Measurements from ENCODE around the gene CLEC14A.

DNA sequence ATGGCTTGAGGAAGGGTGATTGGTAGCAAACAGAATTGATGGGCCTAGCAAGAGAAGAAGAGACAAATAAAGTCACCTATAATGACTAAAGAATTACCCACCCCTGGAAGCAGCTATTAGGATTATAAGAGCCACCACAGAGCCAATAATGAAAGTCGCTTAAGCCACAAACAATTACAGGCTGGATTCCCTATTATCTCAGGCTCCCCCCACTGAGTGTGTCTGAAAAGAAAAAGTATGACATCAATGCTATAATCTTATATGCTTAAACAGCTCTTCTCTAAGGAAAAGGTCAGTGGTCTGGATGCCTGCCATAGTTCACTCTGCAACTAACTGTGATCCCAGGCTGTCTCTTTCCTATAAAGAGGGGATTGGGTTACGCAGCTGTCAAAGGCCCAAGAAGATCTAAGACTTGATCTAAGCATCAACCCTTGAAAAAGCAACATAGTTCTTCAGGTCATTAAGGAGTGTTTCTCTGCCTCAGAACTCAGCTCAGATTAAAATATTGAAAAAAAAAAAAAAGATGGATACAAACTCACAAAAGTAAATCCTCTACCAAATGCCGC is 18.0 kb downstream of the EGLN3 start:
- PRO-cap: no peak

GRCh38 chr14:33951320-33951547 is 360 bp upstream of the EGLN3 start:
- PRO-cap: no peak

- PRO-cap: no peak
These were observed 18.8 kb downstream of the EAPP start for GRCh38 chr14:34520594-34521154.

- PRO-cap: unidirectional peak, plus-strand start at chr14:34619733
These were observed 10.1 kb downstream of the SNX6 start for GRCh38 chr14:34619490-34620548.

DNA sequence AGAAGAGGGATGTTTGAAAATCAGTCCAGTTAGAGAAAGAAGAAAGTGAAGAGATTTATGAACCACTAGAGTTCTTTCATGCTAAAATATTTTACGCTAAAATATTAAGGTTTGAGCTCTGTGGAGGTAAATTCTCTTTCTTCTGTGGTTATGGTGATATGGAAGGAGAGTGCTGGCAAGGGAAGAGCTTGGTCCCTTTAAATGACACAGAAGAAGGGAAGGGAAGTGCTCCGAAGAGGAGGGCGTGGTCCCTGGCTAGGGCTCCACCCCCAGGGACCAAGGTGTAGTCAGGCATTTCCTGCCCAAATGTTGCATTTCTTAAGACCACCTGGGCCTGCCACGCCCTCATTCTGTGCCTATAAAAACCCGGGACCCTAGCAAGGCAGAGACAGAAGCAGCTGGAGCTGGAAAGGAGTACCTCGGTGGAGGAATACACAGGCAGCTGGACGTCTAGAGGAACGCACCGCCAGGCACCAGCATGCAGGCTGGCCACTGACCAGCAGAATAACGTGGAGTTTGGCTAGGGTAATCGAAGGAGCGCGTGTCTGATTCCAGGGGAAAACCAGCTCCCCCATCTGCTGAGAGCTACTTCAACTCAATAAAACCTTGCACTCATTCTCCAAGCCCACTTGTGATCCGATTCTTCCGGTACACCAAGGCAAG is 21.2 kb downstream of the CFL2 start:
- PRO-cap: no peak

DNA sequence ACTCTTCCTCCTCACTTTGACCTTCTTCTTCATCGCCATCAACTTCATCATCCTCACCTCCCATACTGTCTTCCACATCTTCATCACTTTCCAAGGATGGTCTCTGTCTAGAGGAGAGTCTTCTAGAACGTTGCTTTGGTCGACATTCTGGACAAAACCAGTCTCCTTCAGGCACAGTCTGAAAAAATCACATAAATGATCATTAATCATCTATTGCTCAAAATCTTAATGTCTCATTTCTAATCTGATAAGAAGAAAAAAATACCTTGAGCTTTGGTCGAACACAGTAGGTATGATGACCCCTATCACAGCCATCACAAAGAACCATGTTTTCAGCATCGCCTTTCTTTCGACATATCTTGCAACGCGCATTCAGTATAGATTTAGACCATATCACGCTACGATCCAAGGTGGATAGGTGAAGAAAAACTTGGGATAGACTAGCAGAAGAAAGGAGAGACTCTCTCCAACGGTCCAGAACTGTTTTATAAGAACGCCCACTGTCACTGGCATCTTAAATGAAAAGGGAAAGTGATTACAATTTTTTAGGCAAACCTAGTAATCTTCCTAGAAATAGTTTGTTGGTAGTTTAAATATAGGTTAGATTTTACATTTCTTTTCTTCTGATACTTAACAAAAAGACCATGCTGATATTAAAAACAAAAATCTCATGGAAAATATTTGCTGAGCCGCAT is 50.5 kb upstream of the CFL2 start:
- PRO-cap: no peak

DNA sequence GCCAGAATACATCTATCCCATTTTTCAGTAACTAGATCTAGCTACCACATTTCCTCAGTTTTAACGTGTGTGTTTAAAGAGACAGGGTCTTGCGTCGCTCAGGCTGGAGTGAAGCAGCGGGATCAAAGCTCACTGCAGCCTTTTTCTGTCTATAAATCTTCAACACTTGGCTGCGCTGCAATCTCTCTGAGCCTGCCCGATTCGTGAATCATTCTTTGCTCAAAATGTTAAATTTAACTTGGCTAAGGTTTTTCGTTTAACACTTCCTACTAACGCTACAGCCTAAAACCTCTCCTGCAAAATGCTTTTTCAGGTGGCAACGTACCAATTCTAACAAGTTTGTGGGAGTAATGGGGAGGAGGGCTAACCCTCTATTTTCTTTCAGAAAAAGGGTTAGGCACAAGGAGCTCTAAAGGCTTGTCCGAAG is 1.5 kb upstream of the SRP54 start:
- PRO-cap: no peak

DNA sequence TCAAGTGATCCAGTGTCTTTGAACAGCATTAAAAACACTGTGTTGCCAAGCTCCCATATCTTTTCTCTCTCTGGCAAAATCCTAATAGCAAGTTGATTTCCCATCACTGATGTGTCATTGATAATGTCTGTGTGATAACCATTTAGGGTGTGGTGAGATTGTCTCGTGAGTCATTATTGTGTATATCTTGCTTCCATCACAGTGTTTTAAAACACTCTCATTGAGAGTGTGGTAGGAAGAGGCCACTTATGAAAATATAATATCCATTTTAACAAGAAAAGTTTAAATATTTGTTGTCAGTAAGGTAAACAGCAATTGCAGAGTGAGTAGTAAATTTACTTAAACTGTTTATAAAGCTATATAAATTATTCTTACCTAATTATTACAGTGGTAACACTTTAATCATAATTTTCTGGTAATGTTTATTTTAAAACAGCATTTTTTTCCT is 74.7 kb downstream of the PRORP start:
- PRO-cap: no peak

DNA sequence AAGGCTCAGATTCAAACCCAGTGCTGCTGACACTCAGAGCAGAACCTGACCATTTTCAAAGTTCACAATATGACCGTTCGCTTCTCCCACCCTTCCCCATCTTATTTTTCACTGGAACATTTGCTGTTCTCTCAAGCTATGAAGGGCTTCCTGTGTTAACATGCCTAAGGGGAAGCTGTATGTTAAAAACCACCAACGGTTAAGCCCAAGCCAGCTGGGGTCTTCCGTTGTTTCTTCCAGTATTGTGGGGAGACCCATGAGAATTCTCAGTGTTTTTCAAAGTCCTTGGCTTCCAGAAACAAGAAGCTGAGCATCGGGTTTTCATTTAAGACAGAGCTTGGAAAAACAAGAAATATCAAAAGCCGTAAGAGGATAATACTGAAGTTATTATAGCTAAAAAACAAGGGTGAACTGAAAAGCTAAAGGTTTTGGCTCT is 6.0 kb upstream of the PSMA6 start:
- PRO-cap: no peak

GRCh38 chr14:36430514-36431244 is 89.4 kb downstream of the NKX2-1 start:
- PRO-cap: no peak

DNA sequence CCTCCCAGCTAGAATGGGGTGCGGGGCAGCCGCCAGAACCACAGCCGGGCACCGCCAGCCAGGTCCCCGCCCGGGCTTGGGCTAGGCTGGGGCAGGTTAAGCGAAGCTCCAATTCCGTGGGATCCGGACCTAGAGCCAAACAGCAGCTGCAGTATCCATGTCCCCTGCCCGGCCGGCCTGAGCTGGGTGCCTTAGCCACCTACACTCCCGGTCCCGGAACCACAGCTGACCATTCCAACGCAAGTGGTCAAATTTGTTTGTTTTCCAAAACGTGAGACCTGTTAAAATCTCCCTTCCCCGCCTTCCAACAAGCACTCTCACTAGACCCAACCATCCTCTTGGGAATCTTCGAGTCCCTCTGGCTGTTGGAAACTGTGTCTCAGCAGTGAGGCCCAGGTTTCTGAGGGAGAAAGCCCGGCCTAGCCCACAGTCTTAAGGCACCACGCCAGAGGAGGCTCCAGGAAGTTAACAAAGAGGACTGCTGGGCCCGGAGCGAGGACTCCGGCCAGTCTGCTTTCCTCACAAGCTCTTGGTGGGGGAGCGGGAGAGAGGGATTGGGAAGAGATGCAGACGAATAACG is 5.3 kb downstream of the NKX2-1 start:
- PRO-cap: no peak

DNA sequence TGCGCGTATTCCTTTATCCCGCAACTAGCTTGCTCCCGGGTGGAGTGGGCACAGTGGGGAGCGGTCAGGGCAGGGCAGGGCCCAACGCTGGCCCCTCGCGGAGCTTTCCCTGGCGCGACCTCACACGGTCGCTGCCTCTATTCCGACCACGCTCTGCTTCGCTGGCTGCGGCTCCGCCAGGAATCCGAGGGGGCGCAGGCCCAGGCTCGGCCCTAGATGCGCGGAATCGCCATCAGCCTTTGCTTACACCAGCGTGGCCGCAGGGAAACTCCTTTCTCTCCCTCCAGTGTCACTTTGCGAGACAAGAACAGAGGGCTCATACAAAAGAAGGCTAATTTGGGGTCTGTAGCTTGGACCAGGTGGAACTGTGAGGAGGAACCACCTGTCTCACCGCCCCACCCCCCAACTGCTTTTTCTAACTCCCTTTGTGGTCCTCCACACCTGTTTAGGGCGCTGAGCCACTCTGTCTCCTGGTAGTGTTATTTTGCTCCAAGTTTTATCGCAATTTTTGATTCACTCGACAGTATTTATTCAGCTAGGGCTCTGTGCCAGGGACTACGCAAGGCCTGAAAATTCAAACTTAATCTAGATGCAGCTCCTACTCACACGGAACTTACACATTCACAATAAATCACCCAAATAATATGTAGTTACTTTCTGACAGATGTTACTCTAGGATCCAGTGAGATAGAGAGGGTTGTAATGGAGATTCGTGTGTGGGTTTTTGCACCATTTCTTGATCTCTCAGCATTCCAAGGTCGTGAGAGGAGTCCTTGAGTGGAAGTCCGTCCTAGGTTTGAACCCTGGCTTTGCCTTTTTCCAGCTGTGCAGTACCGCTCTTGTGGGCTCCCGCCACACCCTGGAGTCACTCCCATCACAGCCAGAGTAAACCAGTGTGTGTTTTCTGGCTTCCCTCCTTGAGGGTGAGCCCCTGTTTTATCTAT is 3.3 kb upstream of the NKX2-1 start:
- PRO-cap: no peak

DNA sequence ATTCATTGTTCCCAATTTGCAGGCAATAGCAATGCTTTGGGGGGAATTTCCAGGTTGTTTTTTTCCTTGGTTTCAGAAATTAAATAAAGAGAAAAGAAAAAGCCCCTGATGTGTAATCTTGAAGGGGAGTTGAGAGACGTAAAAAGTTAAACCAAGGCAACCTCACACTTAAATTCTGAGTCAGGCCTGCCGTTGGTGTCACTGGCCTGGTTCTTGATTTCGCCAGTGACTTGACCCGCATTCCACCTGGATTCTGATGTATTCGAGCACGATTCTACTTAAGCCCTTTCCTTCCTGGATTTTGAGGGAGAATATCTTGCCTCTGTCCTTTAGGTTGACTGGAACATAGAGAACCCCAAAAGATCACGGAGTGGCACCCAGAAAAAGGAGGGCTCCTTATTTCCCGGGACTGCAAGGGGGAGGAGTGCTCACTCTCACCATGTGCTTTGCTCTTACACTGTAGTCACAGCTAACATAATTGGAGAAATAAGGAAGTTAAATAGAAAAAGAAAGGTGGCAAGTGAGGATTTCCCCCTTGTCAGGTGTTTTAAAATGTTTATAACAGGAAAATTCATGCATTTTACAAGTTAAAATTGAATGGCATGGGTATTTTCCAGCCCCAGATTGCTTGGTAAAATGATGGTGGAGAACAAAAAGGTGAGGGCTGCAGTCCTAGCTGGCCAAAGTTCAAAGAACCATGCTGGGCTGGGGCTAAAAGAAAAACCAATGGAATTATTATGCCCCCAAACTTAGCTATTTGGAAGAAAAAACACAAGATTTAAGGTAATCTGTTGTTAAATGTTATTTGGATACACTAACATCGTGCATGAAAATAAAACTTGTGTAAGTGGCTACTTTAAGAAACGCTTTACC is 9.0 kb downstream of the FOXA1 start:
- PRO-cap: bidirectional peak, plus-strand start at position 679 of the sequence, minus-strand start at position 448 of the sequence

GRCh38 chr14:38207090-38207682 is 518 bp upstream of the SSTR1 start:
- PRO-cap: no peak

GRCh38 chr14:38254198-38255017 is 1.5 kb downstream of the CLEC14A start:
- PRO-cap: no peak

- PRO-cap: unidirectional peak, minus-strand start at chr14:38256027; unidirectional peak, minus-strand start at chr14:38256064
These were observed at the start of gene CLEC14A for GRCh38 chr14:38255765-38256916. TSS of gene CLEC14A (minus strand) at chr14:38256093.

- PRO-cap: no peak
These were observed 34.8 kb upstream of the CLEC14A start for GRCh38 chr14:38290589-38291140.

DNA sequence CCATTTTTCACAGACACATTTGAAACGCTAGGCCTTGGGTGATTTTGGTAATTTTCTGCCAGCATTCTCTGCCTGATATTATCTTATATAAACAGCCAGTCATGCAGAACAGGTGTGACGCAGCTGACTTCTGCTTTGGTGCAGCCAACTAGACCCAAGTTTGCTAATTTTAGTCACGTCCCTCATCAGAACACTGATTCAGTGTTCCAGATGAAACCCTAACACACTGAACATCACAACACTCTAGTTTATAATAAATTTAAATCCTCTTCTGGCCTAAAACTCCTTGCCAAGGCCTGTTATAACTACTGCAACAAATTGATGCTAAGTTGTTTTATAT is 386.1 kb downstream of the SEC23A start:
- PRO-cap: no peak

DNA sequence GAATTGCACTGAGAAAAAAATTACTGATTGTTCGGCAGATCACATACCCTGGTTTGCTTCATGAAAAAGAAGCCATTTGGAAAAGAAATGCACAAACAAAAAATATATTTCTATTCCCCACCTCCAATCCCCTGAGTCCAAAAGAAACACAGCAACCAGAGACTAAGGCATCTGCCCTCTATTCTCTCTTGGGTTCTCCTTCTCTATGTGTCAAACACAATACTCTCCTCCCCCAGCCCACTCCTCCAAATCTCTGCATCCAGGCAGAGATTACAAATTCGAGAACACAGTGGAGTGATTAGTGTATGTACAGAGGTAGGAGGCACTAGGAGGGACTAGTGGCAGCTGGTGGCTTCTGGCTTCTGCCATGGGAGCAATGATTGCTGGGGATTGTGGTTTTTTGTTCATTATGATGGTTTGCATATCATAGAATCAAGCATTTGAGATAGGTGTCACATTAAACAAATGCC is 100.3 kb downstream of the SEC23A start:
- PRO-cap: no peak

DNA sequence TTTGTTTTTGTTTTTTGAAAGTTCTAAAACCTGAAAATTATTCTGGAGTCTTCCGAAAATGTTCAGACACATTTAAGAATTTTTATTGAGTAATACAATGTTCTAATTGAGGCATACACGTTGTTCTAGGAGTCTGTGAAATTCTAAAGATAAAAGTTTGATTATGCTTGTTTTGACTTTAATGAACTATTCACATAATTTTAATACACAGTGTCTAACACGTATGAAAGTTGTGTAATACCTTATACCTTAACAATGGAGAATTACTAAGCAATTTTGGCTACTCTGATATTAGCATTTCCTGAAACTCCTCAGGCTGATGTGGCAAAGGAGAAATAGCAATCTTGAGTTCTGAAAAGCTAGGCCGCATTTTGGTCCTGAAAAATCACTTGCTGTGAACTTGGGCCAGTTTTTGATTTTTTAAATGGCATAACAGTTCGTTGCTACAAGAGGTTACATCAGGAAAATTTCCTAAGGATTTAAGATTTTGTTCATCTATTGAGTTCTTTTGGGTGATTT is 32.0 kb downstream of the MIA2 start:
- PRO-cap: no peak

Data from colonic mucosa (tissue), 1 donor.